ENCODE results near the gene JMJD6.

DNA sequence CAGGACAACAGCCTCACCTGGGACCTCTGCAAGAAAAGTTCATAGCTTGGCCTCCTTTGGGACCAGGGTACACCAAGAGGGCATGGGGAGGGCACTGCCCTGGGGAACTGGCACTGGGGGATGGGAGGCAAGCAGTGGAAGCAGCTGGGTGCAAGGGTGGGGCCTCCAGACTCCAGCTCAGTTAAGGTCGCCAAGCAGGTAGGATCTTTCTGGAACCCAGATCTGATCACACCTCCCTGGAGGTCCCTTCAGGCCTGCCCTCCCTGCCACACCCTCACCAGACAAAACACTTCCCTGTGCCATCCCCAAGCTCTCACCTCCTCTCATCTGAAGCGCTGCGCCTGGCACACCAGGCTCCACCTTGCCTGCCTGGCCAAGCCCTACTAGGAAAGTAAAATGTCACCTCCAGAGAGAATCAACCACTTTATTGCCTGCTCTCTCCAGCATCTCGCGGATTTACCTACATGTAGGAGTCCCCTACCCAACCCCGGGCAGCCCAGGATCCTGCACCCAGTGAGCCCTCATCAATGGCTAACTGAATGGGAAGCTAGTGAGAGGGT lies 10.7 kb downstream of the RHBDF2 start:
- PRO-cap, 4 experiments = no peak in any of the 4 experiments
- RAMPAGE, long total RNA, 2 experiments = no peak in any of the 2 experiments
- RRBS = no CpG with 5 or more reads among the region's 6 CpGs

DNA sequence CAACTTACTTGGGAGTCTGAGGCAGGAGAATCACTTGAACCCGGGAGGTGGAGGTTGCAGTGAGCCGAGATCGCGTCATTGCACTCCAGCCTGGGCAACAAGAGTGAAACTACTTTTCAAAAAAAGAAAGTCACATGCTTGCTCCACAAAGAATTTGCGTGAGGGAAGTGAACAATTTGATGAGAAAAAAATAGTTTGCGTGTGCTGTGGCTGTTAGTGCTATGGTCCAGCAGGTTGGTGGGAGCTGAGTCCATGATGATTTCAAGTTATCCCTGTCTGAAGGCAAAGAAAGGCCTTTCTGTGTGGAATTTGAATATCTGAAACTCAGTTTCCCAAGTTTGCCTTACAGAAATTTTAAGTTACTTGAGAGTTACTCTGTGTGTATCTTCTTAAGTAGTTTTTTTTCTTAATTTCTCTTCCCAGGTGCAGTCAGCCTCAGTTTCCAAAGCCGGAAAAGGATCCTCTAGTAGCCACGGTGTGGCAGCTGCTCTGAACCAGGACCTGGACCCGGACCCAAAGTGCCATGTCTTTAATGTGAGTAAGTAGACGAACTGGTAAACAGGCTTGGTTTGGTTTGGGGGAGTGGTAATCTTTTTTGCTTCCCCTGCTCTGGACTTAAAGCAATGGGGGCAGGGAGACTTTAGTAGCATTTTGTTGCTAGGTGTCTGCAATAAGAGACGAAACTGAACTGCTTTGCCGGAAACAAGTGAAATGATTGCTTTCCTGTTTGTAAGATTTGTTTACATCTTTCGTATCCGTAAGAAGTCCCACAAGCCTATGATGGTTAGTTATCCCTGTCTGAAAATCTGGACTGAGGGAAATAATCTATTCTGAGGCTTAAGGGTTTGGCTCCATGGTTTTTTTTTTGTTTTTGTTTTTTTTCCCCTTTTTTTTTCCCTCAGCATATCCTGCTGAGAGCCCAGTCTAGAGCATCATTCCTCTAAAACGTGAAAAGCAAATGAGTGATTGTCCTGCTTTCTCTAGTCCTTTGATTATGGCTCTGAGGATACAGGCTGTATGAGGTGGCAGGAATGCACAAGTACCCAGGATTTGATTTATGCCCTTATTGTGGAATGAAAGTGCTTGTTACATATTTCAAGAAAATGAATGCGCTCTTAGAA lies 21.4 kb downstream of the PRCD start:
- PRO-cap, 4 experiments = peak in 1 of 4 experiments; most common plus-strand start position 295 of the sequence (in 1)
- RAMPAGE, long total RNA, 2 experiments = no peak in any of the 2 experiments
- RRBS = no CpG with 5 or more reads among the region's 16 CpGs

DNA sequence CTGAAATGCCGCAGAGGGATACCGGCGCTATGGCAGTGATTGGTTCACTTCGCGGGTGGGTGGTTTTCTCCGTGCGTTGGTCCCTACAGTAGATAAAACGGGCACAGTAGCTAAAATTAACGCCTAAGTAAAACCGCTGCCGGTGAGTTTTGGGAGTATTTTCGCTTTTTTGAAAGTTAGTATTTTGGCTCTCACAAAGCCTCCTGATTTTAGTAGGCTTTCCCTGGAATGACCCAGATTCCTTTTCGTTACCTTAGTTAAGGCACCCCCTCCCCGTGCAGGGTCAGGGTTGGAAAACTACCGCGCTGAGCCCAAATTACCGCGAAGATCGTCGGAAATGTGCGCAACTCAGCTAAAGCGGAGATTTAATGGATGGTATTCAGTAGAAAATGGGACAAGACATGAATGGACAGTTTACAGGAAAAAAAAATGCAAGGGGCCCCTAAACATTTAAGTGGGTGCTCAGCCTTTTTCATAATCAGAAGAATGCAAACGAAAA lies 28.4 kb upstream of the ST6GALNAC1 start:
- PRO-cap, 4 experiments = peak in 4 of 4 experiments; most common plus-strand start position 62 of the sequence (in 3)
- RAMPAGE, long total RNA, 2 experiments = no peak in any of the 2 experiments
- RRBS = 4% methylated on average over 7 of the region's 23 CpGs

DNA sequence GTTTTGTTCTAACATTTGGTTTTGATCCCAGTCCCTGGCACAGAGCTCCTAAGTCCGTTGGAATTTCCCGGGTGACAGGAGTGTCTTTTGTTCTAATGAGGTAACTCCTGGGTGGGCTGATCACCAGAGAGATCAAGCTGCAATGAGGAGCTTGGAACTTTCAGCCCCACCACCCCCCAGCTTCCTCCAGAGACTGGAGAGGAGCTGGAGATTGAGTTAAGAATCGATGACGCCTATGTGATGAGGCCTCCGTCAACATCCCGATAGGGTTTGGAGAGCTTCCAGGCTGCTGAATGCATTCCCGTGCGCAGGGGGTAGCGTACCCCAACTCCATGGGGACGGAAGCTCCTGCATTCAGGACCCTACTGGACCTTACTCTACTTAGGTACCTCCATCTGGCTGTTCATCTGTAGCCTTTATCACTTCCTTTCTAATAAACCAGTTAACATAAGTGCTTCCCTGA lies 19.8 kb downstream of the MXRA7 start:
- PRO-cap, 4 experiments = no peak in any of the 4 experiments
- RAMPAGE, long total RNA, 2 experiments = no peak in any of the 2 experiments
- RRBS = no CpG with 5 or more reads among the region's 10 CpGs

- PRO-cap, 4 experiments = peak in 2 of 4 experiments; most common plus-strand start chr17:76697986 (in 2); most common minus-strand start chr17:76697790 (in 1)
- RAMPAGE, long total RNA, 2 experiments = no peak in any of the 2 experiments
- RRBS = no CpG with 5 or more reads among the region's 22 CpGs
These were observed 13.2 kb downstream of the MXRA7 start for GRCh38 chr17:76697267-76698222.

DNA sequence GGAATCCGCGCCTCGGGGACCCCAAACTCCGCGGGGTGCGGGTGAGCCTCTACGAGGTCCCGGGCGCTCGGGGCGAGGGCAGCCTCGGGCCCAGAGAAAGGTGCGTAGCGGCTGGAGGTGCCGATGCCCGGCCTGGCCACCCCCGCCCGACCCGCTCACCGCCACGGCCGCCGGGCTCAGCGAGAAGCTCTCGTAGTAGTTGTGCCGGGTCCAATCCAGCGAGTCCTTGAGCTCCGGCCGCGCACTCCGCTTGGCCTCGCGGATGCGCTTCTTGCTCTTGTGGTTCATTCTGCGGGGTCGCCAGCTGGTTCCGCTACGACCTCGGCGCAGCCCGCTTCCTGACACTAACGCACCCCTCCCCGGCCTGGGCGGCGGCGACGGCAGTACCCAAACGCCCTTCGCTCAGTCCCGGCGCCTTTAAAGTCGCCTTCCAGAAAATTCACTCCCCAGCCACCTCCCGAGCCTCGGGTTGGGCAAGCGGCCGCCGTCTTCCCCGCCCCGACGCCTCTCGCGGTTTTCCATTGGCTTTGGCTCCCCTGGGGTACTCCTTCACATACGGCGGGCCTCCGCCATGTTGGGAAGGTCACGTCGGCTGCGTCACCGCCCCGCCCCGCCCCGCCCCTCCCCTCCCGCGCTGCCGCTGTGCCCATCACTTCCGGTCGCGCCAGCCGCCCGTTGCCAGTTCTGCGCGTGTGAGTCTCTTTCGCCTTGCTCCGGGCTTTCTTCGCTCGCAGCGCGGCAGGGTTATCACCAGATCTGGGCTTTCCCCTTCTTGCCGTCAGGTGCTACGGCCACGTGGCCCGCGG lies at the start of gene JMJD6:
Gene JMJD6, minus strand, starts transcription at position 419 of the 806 bp plus-strand sequence.
- PRO-cap, 4 experiments = peak in 4 of 4 experiments; most common plus-strand start position 652 of the sequence (in 2); most common minus-strand start position 419 of the sequence (in 4)
- RAMPAGE, long total RNA, 2 experiments = start-site peak on the plus strand in 1 of 2 experiments, centred at position 667 of the sequence, 63 reads per replicate; start-site peak on the minus strand in 1 of 2 experiments, centred at position 340 of the sequence, 108 reads per replicate
- RRBS = 1% methylated on average over 46 of the region's 93 CpGs

DNA sequence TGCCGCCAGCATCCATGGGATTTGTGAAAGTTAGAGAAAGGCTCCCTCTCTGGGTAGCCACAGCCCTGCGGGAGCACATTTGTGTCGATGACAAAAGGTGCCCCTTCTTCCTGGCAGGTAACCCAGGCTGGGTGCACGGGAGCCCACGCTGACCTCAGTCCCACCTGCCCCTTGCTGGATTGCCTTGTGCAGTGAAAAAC lies 56.3 kb downstream of the MGAT5B start:
- PRO-cap, 4 experiments = no peak in any of the 4 experiments
- RAMPAGE, long total RNA, 2 experiments = no peak in any of the 2 experiments
- RRBS = no CpG with 5 or more reads among the region's 5 CpGs

DNA sequence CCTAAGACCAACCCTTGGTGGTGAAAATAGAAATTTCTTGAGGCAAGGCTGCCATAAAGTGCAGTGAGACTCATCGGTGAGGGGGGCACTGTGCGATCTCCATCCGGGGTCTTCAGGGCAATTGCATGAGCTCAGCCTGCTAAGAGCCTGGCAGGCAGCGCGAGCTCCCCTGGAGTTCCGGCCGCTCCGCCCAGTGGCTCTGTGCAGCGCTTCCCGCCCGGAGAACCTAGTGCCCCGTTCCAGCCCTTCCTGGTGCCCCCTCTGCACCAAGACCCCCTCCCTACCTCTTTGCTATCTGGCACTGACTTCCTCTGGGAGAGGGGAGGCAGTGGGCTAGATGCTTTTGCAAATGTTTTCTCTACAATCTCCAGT lies 101.2 kb downstream of the MGAT5B start:
- PRO-cap, 4 experiments = no peak in any of the 4 experiments
- RAMPAGE, long total RNA, 2 experiments = no peak in any of the 2 experiments
- RRBS = 3% methylated on average over 9 of the region's 12 CpGs

DNA sequence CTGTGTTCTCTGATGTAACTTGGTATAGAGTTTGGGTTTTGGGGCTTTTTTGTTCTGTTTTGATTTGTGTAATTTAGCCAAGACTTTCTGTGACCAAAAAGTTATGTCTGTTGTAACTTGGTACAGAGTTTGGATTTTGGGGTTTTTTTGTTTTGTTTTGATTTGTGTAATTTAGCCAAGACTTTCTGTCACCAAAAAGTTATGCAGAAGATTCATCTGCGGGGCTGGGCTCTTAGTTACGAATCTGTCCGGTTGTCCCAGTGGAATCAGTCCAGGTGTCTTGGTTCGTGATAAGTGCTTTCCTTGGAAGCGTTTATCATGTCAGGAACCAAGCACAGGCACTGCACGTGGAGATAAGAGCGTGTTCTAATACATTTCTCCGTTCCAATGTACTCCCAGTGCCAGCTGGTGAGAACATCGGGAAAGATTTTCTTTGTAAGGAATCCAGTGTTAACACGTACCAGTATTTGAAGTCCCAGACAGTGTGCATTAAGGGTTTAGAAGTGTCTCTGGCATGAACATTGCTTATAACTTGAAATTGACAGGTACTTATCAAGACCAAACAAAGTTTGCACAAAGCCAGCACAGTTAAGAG lies 44.0 kb upstream of the SEC14L1 start:
- PRO-cap, 4 experiments = no peak in any of the 4 experiments
- RAMPAGE, long total RNA, 2 experiments = no peak in any of the 2 experiments
- RRBS = no CpG with 5 or more reads among the region's 10 CpGs

GRCh38 chr17:77106737-77107416 lies 33.9 kb upstream of the SEC14L1 start:
- PRO-cap, 4 experiments = no peak in any of the 4 experiments
- RAMPAGE, long total RNA, 2 experiments = no peak in any of the 2 experiments
- RRBS = no CpG with 5 or more reads among the region's 12 CpGs

DNA sequence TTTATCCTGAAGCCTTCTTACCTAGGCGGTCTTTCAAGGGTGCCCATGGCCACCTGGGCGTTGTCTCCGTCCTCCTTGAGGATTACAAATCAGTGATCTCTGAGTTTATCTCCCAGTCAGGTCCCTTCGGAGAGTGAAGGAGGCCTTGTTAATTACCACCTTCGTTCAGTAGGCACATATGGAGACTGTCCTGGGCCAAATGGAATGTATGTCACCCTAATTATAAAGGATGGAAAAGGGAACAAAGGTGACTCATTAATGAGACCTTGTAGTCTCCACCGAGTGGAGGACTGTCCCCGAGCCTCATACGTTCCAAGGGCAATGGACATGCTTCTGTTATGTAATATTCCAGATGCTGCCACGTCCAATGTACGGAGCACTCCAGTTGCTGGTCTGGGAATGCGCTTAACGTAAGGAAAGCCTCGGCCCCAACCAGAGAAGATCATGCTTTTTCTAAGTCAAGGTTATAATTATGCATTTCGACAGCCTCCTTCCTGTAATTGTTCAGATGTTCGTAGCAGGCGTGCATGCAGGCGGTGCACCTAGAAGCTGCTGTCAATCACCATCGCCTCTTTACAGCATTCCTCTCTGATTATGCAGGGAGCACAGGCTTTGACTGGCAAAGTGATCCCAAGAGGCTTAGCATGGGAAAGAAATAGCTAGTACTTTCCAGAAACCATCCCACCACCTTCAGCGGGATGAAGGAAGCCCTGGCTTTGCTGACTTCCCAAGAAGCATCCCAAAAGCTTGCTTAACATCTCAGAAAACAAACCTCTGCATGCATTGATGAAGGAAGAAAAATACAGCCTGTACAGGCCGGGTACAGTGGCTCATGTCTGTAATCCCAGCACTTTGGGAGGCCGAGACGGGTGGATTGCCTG lies 22.3 kb upstream of the SEC14L1 start:
- PRO-cap, 4 experiments = peak in 3 of 4 experiments; most common plus-strand start position 507 of the sequence (in 3); most common minus-strand start position 446 of the sequence (in 1)
- RAMPAGE, long total RNA, 2 experiments = no peak in any of the 2 experiments
- RRBS = no CpG with 5 or more reads among the region's 22 CpGs

DNA sequence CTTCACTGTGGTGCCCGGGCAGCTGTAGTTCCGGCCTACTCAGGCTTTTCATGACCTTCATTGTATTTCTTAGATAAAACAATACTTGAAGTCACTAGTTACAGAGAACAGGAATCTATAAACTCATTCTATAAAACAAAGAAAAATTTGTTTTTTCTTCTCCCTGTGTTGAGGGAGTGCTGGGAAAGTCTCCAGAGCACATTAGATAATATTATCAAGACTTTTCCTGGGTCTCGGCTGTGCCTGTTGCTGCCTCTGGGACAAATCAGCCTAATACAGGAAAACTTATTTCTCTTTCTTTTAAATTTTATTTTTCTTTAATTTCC lies 34.7 kb downstream of the SEC14L1 start:
- PRO-cap, 4 experiments = no peak in any of the 4 experiments
- RAMPAGE, long total RNA, 2 experiments = no peak in any of the 2 experiments
- RRBS = no CpG with 5 or more reads among the region's 3 CpGs

DNA sequence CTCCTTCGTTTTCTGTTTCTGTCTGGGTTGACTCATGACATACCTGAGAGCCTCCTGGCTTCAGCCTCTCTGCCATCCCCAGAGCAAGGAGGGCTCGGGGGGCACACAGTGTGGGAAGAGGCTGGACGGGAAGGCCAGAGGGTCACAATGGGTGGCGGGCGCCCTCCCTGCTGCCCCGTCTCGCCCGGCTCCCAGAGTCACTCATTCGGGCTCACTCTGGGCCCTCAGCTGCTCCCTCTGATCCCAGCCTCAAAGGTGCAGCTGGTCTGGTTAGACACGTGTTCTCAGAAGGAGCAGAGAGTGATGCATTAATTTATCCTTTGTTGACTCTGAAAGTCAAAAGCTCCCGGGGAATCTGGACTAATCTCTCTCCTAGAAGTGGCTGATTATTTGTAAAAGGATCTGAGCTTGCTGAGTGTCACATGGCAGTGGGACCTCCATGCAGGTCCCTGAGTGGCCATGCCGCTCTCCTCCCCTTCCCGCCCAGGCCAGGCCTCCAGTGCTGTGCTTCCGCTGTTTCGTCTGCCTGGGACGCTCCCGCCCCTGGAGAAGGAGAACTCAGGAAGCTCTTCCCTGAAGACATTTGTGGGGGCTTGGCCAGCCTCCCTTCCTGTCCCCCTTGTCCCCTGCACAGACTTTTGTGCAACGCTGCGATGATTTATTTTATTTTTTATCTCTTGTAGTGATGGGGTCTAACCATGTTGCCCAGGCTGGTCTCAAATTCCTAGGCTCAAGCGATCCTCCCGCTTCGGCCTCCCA lies 52.9 kb upstream of the SEPTIN9 start:
- PRO-cap, 4 experiments = no peak in any of the 4 experiments
- RAMPAGE, long total RNA, 2 experiments = no peak in any of the 2 experiments
- RRBS = no CpG with 5 or more reads among the region's 22 CpGs

GRCh38 chr17:77285561-77286567 lies 4.6 kb downstream of the SEPTIN9 start:
- PRO-cap, 4 experiments = peak in 2 of 4 experiments; most common plus-strand start chr17:77286333 (in 2); most common minus-strand start chr17:77286310 (in 1)
- RAMPAGE, long total RNA, 2 experiments = no peak in any of the 2 experiments
- RRBS = 44% methylated on average over 3 of the region's 34 CpGs

DNA sequence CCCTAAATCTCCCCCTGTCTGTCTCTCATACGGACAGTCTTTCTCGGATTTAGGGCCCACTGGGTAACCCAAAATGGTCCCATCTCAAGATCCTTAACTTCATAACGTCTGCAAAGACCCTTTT lies 42.7 kb downstream of the SEPTIN9 start:
- PRO-cap, 4 experiments = no peak in any of the 4 experiments
- RAMPAGE, long total RNA, 2 experiments = no peak in any of the 2 experiments
- RRBS = no CpG with 5 or more reads among the region's 3 CpGs

GRCh38 chr17:77379465-77380473 lies 98.5 kb downstream of the SEPTIN9 start:
- PRO-cap, 4 experiments = peak in 1 of 4 experiments; most common minus-strand start chr17:77379878 (in 1)
- RAMPAGE, long total RNA, 2 experiments = no peak in any of the 2 experiments
- RRBS = 10% methylated on average over 2 of the region's 23 CpGs

DNA sequence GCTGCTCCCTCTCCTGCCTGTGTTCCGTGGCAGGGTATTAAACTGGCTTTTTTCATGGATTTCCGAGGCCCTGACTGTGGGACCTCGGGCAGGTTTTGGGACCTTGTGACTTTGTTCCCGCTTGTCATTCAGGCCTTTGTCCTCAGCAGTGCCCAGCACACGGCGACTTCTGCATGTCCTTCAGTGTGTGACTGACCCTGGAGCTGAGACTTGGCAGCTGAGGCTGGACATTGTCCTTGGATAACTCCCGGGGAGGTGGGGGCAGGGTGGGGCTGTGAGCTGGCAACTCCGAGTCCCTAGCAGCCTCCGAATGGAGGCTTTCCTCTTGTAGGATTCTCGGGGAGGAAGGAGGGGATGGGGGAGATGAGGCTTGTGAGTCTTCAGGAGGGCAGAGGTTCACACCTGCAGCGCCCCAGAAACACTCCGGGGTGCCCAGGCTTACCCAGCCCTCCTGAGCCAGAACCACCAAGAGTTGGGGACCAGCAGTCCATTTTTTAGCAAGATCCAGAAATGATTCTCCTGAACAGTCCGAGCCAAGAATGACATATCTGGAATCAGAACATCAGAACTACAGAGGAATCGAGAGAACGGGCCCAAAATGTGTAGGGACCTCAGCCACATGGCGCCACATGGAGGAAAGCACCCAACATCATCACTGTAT lies 103.0 kb downstream of the SEPTIN9 start:
- PRO-cap, 4 experiments = no peak in any of the 4 experiments
- RAMPAGE, long total RNA, 2 experiments = no peak in any of the 2 experiments
- RRBS = no CpG with 5 or more reads among the region's 16 CpGs

- PRO-cap, 4 experiments = peak in 1 of 4 experiments; most common plus-strand start chr17:77436350 (in 1)
- RAMPAGE, long total RNA, 2 experiments = no peak in any of the 2 experiments
- RRBS = 6% methylated on average over 5 of the region's 28 CpGs
These were observed 154.9 kb downstream of the SEPTIN9 start for GRCh38 chr17:77435944-77436779.

GRCh38 chr17:77438410-77439274 lies 157.3 kb downstream of the SEPTIN9 start:
- PRO-cap, 4 experiments = no peak in any of the 4 experiments
- RAMPAGE, long total RNA, 2 experiments = no peak in any of the 2 experiments
- RRBS = no CpG with 5 or more reads among the region's 11 CpGs

GRCh38 chr17:77440975-77442041 lies 160.0 kb downstream of the SEPTIN9 start:
- PRO-cap, 4 experiments = peak in 3 of 4 experiments; most common minus-strand start chr17:77441446 (in 3)
- RAMPAGE, long total RNA, 2 experiments = no peak in any of the 2 experiments
- RRBS = 33% methylated on average over 2 of the region's 17 CpGs